Colon Carcinoma Metastatic in the Lung (tissue), 2 donors: ENCODE data around the gene ESM1.

DNA sequence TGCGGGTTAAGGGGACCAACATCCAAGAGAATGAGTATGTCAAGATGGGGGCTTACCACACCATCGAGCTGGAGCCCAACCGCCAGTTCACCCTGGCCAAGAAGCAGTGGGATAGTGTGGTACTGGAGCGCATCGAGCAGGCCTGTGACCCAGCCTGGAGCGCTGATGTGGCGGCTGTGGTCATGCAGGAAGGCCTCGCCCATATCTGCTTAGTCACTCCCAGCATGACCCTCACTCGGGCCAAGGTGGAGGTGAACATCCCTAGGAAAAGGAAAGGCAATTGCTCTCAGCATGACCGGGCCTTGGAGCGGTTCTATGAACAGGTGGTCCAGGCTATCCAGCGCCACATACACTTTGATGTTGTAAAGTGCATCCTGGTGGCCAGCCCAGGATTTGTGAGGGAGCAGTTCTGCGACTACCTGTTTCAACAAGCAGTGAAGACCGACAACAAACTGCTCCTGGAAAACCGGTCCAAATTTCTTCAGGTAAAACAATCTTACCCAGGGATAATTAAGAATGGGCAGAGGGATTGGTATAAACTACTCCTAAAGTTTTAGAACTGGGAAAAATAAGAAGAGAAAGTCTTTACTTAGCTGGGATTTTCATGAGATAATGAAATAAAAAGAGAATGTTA, 13.0 kb downstream of the ITGA1 start:
- PRO-cap, 2 experiments: peak in 2 of 2 experiments; most common plus-strand start position 232 of the sequence (in 1); most common minus-strand start position 164 of the sequence (in 1)

DNA sequence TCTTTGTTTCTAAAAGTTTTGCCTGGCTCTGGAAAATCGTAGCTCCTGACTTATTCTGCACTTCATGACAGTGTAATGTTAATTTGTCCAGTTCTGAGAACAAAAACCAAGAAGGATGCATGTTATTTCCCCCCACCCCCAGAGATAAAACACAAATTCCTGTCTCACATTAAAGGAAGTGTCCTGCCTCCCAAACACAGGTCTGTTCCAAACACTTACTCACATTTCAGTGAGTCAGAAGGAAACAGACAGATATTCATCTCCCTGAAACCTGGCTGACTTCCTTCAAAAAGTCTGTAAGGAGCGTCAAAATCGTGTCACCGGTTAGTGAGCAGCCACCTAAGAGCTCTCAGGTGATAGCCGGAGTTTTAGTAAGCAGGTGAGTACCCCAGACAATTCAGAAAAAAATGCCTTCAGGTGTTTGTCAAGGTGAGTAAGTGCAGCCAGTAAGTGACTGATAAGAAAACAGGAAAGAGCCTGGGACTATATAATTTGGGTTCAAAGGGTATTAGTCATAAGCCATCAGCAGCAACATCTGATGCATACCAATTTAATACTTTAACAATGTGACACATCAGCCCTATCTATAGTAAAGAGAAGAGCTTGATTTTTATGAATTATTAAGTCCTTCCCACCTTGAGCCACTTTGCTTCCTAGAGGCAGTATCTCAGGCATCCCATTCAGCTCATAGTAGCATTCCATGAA, 1.4 kb upstream of the ITGA2 start:
- PRO-cap, 2 experiments: no peak in any of the 2 experiments

GRCh38 chr5:53167918-53168407, 58.4 kb upstream of the MOCS2 start:
- PRO-cap, 2 experiments: no peak in any of the 2 experiments

DNA sequence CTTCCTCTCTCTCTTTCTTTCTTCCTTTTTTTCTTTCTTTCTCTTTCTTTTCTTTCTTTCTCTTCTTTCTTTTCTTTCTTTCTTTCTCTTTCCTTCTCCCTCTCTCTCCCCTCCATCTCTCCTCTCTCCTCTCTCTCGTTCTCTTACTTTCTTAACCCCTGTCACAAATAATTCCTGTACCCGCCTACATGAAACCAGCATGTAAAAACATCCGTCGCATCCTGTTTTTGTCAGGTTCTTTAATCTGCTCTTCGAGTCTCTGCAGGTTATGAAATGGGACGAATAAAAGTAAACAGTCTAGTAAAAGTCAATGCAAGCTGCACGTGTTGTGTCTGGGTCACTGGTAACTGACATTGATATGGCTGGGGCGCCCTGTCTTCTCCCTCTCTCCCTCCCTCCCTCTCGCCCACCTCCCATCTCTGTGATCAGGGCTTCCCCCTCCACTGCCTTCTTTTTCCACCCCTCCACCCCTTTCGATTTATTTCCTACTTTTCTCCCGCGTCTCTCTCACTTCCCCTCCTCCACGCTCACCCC, 1.9 kb downstream of the FST start:
- PRO-cap, 2 experiments: no peak in any of the 2 experiments

GRCh38 chr5:53779617-53780180, 219.3 kb downstream of the NDUFS4 start:
- PRO-cap, 2 experiments: no peak in any of the 2 experiments

DNA sequence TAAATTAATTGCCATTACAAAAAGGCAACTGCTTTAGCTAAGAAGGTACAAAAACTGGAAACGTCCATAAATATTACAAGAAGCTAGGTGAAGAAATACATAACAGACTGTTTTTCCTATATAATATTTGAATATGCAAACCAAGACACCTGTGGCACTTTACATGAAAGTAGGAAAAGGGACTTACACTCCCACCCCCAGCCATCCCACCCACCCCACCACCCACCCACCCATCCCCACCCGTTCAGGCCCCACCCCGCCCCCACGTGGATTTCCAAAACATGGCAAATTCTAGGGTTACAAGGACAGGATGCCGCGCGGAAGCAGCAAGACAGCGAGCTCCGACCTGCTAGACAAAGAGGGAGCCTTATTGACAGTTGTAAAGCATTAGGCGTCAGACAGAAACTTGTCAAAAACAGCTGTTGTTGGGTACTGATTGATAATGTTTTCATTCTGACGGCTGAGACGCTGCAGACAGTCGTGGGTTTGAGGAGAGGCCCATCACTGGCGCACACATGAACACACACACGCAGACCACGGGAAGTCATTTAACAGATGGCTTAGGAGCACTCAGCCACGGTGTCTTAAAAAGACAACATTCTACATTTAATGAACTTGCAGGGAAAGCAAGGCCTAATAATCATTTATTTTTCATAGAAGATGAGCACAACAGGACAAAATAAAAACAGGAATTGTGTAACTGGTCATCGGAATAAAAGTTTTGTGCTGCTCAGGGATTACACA, 323.9 kb downstream of the NDUFS4 start:
- PRO-cap, 2 experiments: no peak in any of the 2 experiments

DNA sequence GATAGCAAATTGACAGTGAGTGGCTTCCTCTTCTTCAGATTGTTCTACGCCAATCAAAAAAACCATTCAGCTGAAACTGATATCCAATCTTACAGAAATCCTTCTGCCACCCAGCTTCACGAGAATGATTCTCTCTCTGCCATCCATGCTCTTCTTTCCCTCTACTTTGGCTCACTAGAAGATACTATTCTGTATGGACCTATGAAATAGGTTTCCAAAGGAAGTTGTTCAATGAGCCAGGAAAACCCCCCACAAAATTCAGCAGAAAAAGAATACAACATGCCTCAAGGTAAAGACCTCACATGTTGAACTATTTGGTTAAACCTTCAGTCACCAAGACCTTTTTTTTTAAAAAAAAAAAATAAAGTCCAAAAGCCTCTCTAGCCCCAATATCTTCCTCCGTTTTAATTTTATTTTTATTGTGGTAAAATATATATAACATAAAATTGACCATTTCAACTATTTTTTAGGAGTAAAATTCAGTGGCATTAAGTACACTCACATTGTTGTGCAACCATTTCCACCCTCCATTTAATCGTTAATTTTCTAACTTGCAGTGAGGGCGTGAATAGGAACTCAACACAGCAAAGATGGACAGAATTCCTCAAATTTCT, 366.3 kb downstream of the NDUFS4 start:
- PRO-cap, 2 experiments: no peak in any of the 2 experiments

GRCh38 chr5:54050755-54051298, 259.5 kb downstream of the ARL15 start:
- PRO-cap, 2 experiments: no peak in any of the 2 experiments

DNA sequence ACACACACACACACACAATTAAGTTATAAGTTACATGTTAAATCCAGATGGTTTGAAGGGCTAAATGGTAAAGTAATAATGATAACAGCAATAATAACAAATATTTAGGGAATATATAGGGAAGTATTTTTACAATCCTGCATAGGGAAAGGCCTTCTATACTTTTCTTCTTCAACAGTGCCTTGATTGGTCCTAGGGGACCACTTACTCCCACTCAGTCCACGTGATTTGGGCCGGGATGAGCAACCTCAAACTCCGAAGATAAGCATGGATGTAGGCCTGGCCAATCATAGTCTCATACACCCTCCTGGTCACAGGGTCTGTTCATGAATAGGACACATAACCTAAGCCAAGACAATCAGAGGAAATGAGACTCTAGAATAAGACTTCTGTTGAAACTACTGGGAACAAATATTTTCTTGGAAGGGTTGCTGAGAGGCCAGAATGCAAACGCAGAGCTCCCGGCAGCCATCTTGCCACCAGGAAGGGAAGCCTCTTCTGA, 68.2 kb downstream of the ARL15 start:
- PRO-cap, 2 experiments: no peak in any of the 2 experiments

DNA sequence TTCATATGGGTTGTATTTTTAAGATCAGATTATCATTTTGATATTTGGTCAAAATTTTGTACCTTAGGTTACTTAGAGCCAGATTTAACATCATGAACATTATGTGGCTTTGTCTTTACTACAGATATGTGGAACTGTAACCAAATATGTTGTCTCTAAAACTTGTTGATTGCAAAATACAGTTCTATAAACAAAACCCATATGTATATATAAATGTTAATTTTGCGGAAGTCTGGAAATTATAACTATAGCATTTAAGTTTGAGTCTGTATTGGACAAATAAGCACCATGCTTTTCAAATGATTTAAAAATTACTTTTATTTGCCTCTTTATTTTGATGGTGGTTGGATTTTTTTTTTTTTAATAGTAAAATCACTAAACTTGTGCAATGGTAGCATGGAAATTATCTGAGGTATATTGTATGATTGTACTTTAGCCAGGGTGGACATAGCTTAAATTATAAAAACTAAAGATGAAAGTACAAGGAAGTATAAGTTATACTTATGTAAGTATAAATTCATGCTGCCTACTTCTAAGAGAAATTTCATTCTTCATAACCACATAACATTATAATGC, 27.6 kb downstream of the SNX18 start:
- PRO-cap, 2 experiments: no peak in any of the 2 experiments

GRCh38 chr5:54719308-54720082, 201.9 kb downstream of the SNX18 start:
- PRO-cap, 2 experiments: no peak in any of the 2 experiments

DNA sequence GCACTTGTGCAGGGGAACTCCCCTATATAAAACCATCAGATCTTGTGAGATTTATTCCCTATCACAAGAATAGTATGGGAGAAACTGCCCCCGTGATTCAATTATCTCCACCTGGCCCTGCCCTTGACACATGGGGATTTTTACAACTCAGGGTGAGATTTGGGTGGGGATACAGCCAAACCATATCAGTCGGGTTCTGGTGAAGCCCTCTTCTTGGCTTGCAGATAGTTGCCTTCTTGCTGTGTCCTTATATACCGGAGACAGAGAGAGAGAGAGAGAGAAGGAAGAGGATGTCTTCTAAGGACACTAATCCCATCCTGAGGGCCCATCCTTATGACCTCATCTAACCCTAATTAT, 208.7 kb downstream of the ESM1 start:
- PRO-cap, 2 experiments: no peak in any of the 2 experiments

DNA sequence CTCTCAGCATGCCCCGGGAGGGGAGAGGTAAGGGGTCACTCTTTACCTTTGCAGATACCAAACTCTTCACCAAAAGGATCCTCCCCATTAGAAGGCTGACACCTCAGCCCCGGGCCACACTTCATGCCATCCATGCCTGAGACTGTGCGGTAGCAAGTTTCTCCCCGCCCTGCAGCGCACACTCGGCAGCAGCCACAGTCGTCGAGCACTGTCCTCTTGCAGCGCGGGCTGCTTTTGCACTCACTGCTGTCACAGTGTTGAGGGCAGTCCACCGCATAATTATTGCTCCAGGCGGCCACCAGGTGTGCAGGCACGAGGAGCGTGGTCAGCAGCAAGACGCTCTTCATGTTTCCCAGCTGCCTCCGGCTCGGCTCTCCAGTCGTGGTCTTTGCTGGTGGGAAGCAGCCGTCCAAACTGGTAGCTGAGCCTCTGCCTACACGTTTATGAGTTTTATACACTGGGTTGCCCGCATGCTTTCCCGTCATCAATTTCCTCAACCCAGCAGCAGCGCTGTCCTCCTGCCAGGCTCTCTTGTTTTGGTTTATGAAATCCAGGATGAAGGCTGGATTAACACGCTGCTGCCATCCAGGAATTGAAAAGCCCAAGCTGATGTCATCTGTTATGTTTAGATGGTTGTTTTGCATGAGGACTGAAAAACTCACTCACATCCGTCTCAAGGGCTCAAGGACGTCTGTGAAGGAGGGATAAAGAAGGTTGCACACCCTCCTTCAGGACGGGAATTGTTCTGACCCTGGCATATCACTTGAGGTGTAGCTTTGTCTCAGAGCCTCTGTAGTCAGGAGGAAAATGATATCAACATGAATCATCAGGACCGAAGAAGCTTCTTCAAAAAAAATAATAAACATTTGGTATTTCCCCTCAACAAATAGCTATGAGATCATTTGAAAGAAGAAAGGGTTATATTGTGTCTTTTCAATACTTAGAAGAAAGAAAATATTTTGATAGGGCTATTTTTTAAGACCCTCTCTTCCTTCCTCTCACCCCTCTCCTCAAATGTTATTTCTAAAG, at the start of gene ESM1:
ESM1 (minus strand) TSS at position 423 of the 1,029 bp plus-strand sequence.
- PRO-cap, 2 experiments: peak in 2 of 2 experiments; most common minus-strand start position 416 of the sequence (in 2)

GRCh38 chr5:55421092-55421703, 113.4 kb downstream of the MTREX start:
- PRO-cap, 2 experiments: no peak in any of the 2 experiments

GRCh38 chr5:55423278-55423805, 111.4 kb downstream of the PLPP1 start:
- PRO-cap, 2 experiments: no peak in any of the 2 experiments

- PRO-cap, 2 experiments: no peak in any of the 2 experiments
Observed at GRCh38 chr5:55467736-55468418, 66.9 kb downstream of the PLPP1 start.

DNA sequence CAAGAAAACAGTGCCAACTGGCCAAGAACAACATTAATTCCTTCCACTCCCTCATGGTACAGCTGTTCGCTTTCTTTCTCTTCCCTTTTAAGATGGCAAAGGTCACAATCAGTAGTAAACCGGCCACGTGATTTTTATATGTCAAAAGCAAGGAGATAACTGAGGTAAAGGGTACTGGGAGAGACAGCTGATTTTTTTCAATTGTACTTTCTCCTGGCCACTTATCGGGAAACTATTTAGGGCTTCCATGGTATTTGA, 25.0 kb downstream of the PLPP1 start:
- PRO-cap, 2 experiments: no peak in any of the 2 experiments

DNA sequence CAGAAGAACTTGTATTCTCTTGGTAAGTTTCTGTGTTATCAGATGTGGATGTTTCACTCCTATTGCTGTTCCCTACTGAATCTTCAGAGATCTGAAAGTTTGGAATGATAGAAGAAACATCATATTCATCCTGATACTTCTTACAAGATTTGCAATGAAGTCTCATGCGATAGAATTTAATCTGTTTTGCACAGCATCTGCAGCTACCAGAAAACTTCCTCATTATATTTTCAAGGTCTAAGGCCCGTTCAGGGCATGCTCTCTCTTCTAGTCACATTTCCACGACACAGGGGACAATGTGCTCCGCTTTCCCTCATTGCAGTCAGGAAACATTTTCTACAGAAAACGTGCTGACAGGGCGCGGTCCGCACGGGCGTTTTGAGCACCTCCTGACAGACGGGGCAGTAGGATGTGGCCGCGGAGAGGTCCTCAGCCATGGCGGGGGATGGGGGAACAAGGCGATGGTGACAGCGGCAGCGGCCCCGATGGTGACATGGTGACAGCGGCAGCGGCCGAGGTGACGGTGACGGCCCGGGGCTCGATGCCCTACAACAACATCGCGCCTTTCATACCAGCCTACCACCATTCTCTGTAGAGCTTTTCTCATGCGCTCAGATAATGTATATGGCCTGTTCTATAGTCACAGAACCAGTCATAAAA, 4.2 kb downstream of the PLPP1 start:
- PRO-cap, 2 experiments: no peak in any of the 2 experiments

- PRO-cap, 2 experiments: no peak in any of the 2 experiments
Observed at GRCh38 chr5:55621087-55621560, 86.4 kb upstream of the PLPP1 start.

GRCh38 chr5:55933401-55933800, 61.4 kb downstream of the IL6ST start:
- PRO-cap, 2 experiments: no peak in any of the 2 experiments